ENCODE measurements around a stretch of chr17.

- PRO-cap, 4 experiments: no peak in any of the 4 experiments
- RAMPAGE, long total RNA, 4 experiments: no peak in any of the 4 experiments
Measured at GRCh38 chr17:144706-145528, 7.5 kb downstream of the SCGB1C2 start.

- PRO-cap, 4 experiments: no peak in any of the 4 experiments
- RAMPAGE, long total RNA, 4 experiments: no peak in any of the 4 experiments
Measured at GRCh38 chr17:229040-229725, 47.7 kb upstream of the DOC2B start.

GRCh38 chr17:230835-231370 lies 49.5 kb upstream of the DOC2B start:
- PRO-cap, 4 experiments: no peak in any of the 4 experiments
- RAMPAGE, long total RNA, 4 experiments: no peak in any of the 4 experiments

GRCh38 chr17:320910-321704 lies 31.5 kb downstream of the RPH3AL start:
- PRO-cap, 4 experiments: no peak in any of the 4 experiments
- RAMPAGE, long total RNA, 4 experiments: no peak in any of the 4 experiments

DNA sequence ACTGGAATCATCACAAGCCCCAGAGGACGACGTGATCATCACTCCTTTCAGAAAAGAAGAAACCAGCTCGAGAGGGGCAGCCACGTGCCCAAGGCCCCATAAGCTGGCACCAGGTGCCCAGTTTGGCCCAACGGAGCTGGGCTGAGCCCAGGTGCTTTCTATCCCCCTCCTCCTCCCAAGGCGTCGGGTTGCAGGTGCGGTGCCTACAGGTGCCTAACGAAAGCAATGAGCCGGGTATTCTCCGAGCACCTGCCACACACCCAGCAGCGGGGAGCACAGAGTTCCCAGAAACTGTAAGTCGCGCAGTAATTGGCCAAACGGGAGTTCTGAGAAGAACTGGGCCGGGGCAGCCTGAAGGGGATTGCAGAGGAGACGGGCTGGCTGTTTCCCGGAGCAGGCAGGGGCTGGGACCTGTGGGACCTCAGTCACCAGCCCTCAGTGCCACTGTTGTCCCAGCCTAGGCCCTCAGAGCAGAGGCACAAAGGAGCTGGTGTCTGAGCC lies 13.0 kb downstream of the RPH3AL start:
- PRO-cap, 4 experiments: no peak in any of the 4 experiments
- RAMPAGE, long total RNA, 4 experiments: no peak in any of the 4 experiments

- PRO-cap, 4 experiments: no peak in any of the 4 experiments
- RAMPAGE, long total RNA, 4 experiments: no peak in any of the 4 experiments
Measured at GRCh38 chr17:377383-377931, 24.9 kb upstream of the RPH3AL start.

DNA sequence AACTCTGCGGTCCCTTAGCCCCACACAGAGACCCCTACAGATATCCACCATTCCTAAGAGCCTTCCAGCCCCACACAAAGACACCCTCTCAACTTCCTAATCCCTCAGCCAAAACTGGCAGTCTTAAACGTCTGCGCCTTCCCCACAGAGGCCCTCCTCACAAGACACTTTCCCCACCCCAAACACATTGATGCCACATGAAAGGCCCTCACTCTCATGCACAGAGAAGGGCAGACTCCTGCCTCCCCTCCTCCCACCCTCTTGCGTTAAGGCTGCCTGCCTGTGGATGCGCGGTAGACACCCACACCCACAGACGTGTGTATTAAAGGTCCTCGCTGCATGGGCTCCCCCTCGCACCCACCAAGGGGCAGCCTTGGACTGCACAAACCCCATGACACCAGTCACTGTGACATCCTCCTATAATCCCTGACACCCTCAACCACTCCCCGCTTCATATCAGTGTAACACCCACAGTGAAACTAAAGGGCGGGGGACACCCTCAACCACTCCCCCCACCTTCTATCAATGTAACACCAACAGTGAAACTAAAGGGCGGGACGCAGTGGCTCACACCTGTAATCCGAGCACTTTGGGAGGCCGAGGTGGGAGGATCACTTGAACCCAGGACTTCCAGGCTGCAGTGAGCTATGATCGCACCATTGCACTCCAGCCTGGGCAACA lies 851 bp downstream of the C17orf97 start:
- PRO-cap, 4 experiments: no peak in any of the 4 experiments
- RAMPAGE, long total RNA, 4 experiments: no peak in any of the 4 experiments

- PRO-cap, 4 experiments: no peak in any of the 4 experiments
- RAMPAGE, long total RNA, 4 experiments: no peak in any of the 4 experiments
Measured at GRCh38 chr17:545115-545801, 135.1 kb downstream of the C17orf97 start.

DNA sequence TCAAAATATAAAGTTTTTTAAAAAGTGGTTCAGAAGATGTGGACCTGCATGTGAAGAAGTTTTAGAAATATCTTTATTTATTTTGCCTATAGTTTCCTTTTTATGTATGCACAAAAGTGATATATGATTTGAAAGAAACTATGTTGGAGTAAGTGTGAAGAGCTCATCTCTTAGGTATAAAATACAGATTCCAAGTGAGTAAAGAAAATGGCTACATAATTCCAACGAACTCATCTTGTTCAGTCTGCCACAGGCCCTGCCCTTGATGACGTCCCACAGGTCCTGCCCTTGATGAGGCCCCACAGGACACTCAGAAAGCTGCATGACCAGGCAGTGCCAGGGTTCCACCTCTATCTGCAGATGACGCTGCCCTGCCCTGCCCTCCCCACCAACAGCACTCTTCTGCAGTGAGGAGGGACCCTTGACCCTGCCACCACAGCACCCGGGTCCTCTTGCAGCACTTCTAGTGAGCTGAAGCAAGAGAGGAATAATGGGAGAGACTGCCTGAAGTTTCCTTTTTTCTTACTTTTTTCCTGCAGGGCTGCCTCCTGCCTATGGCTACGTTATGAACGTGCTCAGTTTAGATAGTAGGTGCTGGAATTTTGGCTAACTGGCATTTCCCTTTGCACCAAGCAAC lies 118.4 kb downstream of the VPS53 start:
- PRO-cap, 4 experiments: peak in 1 of 4 experiments; most common plus-strand start position 359 of the sequence (in 1)
- RAMPAGE, long total RNA, 4 experiments: no peak in any of the 4 experiments

DNA sequence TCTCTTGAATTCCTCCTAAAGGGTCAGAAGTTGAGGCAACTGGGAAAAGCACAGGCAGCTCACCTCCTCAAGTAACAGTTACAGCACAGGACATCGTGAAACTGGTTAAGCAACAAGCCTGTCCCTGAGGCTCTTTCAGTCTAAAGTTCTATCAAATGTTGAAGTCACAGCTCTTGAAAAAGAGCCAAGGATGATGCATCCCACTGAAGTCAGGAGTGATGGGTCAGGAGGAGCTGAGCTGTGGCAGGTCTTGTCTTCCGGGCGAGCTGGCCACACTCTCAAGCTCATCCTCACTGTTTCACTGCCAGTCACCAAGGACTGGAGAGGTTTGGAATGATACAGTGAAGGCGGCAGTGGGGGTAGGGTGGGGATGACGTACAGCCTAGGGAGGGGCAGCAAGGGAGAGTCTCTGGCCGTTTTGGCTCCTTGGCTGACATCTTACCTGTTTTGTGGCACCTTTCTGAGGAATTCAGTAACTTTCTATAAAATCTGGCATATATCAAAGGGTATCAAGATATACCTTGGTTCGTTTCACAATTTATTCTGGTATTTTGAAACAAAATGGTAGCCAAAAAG lies 99.4 kb downstream of the VPS53 start:
- PRO-cap, 4 experiments: no peak in any of the 4 experiments
- RAMPAGE, long total RNA, 4 experiments: no peak in any of the 4 experiments

GRCh38 chr17:638744-639581 lies 75.7 kb downstream of the VPS53 start:
- PRO-cap, 4 experiments: no peak in any of the 4 experiments
- RAMPAGE, long total RNA, 4 experiments: no peak in any of the 4 experiments

- PRO-cap, 4 experiments: peak in 2 of 4 experiments; most common minus-strand start chr17:740426 (in 1)
- RAMPAGE, long total RNA, 4 experiments: no peak in any of the 4 experiments
Measured at GRCh38 chr17:740057-740867, 7.9 kb downstream of the TLCD3A start.

DNA sequence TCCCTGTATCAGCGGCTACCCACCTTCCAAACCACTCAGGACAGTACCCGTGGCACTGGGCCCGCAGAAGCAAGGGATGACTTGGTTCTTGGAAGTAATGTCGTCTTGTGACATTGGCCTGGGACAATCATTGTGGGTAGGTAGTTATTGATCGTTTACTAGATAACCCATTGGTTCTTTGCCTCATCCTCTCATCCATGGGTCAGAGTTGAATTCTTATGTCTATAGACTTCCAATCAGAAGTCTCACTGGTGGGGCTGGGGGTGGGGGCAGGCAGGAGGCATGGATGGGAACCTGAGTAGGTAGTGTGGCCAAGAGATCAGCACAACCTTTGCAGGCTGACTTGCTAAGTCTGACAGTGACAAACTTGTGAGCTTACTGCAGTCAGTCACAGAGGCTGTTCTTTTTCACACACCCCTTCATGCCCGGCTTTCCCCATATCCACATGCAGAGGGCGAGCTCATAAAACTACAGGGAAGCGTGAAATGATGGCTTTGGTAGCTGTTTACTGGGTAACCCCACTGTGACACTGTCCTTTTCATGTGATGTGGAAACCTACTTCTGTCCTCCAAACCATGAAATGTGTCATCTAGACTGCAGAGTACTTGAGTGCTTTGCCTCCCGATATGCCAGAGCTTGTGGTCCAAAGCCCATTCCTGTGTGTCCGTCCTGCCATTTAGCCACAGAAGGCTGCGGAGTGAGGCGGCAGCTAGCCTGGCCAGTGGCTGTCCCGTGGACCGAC lies 9.7 kb downstream of the TLCD3A start:
- PRO-cap, 4 experiments: no peak in any of the 4 experiments
- RAMPAGE, long total RNA, 4 experiments: no peak in any of the 4 experiments

DNA sequence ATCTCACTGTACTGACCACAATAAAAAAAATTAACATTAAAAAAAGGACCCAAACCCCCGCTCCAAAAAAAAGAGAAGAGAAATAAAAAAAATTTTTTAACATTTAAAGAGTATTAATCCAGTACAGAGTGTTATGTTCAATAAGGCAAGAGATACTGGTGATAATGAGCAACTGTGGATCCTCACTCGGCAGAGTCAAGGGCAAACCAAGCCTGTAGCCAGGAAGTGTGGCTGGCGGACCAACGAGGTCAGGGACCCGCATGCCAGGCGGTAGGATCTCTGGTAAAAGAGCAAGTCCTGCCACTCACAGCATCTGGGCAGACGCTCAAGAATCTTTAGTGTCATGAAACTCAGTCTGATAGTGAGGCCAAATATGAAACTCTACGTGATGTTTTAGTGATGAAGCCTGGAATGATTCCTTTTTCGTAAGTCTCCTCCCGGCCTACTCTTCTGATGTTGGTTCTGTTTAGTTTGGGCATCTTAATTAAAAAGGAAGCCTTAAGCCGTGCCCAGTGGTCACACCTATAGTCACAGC lies 8.3 kb upstream of the GEMIN4 start:
- PRO-cap, 4 experiments: no peak in any of the 4 experiments
- RAMPAGE, long total RNA, 4 experiments: no peak in any of the 4 experiments

DNA sequence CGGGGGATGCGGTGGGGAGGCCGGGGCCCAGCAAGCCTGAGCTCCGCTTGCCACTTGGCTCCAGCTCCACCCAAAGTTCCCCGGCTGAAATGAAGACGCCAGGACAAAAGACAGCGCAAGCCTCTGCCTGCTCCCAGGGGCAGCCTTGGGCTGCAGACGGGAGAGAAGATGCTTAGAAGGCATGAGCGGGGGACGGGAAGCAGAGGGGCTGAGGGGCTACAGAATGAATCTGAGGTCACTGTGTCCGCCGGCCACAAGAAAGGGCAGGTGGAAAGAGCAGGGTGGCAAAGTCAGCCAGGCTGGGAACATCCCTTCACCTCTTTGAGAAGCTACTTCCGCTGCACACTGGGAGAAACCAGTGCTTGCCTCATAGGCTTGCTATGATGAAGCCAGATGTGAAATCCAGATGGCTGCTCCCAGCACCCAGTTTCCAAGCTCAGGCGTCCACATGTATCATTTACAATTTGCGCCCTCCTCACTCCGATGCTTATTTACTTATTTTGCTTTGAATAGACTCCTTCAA lies 69.1 kb downstream of the MRM3 start:
- PRO-cap, 4 experiments: no peak in any of the 4 experiments
- RAMPAGE, long total RNA, 4 experiments: no peak in any of the 4 experiments

DNA sequence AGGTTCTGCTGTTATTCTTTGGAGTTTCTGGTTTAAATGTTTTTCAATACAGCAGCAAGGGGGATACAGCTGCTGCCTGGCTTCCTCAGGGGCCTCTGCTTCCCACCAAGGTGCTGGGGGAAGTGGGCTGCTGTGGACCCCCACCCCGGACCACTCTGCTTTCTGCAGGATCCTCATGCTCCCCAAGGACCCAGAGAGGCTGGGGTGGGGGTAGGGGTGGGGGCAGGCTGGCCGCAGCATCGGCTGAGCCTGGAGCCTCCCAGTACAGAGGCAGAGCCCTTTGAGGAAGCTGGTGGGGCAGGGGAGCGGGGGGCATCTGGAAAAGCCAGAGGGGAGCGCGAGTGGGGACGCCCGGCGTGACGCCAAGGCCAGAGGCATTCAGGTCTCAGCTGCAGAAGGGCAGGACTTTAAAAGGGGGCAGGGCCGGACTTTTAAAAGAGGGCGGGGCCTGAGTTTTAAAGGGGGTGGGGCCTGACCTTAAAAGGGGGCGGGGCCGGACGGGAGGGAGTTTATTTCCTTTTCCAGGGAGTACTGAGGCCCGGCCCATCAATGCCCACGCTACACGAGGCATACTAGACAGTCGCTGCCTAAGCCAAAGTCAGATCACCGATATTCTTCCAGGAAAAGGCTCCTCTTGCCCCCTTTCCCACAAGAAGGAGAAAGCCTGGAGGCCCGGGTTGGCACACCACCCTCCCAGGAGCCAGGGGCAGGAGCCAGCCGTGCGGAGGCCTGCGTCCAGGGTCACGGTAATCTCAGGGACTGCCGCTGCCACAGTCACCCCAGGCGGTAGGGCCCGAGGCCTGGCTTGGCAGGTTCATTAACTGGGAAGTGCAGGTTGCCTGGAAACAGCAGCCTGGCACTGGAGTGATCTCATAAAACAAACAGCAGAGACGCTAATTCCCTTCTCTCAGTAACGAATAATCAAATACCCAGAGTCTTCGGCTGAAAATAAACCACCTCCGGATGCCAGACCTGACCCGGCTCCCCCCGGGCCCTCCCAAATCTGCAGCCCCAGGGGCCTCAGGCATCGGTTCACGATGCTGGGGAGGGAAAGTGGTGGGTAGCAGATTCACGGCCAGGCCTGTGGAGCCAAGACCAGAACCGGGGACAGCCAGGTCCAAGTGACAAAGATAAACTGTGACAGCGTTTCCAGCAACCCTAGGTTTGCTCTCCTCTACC lies 90.6 kb downstream of the TIMM22 start:
- PRO-cap, 4 experiments: peak in 1 of 4 experiments; most common plus-strand start position 575 of the sequence (in 1)
- RAMPAGE, long total RNA, 4 experiments: no peak in any of the 4 experiments

- PRO-cap, 4 experiments: no peak in any of the 4 experiments
- RAMPAGE, long total RNA, 4 experiments: no peak in any of the 4 experiments
Measured at GRCh38 chr17:1098305-1098660, 81.5 kb downstream of the ABR start.

DNA sequence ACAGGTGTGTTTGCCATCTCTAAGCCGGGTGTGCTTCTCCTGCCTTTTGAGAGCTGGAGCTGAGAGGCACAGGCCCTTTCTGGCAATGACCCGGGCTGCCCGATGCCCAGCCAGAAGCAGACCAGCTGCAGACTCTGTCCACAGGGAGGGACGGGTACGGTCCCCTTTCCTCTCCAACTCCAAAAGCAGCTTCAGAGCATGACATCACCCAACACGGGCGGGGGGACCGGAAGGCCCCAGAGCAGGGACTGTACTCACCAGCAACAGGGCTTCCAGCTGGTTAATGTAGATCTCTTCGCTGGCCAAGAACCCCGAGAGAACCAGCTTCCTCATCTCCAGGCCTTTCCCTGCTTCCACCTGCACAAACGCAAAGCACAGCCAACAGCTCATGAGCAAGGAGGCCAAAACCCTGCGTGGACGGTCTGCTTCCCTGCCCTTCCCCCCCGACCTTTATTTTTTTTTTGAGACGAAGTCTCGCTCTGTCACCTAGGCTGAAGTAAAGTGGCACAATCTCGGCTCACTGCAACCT lies 79.3 kb downstream of the ABR start:
- PRO-cap, 4 experiments: no peak in any of the 4 experiments
- RAMPAGE, long total RNA, 4 experiments: no peak in any of the 4 experiments

DNA sequence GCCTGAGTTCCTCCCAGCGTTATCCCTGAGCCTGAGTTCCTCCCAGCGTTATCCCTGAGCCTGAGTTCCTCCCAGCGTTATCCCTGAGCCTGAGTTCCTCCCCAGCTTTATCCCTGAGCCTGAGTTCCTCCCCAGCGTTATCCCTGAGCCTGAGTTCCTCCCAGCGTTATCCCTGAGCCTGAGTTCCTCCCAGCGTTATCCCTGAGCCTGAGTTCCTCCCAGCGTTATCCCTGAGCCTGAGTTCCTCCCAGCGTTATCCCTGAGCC lies 60.7 kb downstream of the ABR start:
- PRO-cap, 4 experiments: no peak in any of the 4 experiments
- RAMPAGE, long total RNA, 4 experiments: no peak in any of the 4 experiments

GRCh38 chr17:1134581-1135469 lies 45.0 kb downstream of the ABR start:
- PRO-cap, 4 experiments: no peak in any of the 4 experiments
- RAMPAGE, long total RNA, 4 experiments: no peak in any of the 4 experiments

Data from spleen (tissue), 7 donors.